ENCODE measurements around a stretch of chr4.

DNA sequence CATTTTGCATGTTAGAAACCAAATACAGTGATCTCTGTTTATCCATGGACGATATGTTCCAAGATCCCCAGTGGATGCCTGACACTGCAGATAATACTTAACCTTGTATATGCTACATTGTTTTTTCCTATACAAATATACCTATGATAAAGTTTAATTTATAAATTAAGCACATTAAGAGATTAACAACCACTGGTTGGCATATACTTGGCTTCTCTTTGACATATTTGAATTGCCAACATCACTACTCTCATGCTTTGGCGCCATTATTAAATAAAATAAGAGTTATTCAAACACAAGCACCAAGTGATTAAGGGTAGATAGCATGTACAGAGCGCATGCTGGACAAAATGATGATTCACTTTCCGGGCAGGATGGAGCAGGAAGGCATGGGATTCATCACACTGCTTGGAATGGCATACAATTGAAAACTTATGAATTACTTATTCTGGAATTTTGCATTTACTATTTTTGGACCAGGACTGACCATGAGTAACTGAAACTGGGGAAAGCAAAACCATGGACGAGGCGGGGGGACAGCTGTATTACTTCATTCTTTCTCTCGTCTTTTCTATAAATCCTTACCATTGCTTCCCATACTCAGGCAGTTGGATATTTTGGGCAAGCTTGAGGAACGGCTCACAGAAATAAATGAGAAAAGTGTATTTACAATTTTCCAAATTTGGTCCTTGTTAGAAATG lies 28.5 kb upstream of the FGF5 start:
- PRO-cap: no peak

DNA sequence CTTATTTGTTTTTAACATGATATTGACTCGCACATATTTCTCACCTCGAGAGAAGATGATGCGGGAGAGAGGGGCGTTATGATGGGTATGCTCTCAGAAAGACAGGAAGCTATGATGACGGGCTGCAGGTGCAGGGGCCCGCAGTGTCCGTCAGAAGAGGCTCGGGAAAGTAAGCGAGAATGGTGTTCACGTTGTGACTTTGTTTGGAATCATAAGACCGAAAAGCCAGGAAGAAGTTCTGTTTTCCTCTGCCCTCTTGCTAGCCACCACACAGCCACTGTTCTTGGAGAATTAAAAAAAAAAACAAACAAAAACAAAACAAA lies 403 bp upstream of the BMP3 start:
- PRO-cap: no peak

DNA sequence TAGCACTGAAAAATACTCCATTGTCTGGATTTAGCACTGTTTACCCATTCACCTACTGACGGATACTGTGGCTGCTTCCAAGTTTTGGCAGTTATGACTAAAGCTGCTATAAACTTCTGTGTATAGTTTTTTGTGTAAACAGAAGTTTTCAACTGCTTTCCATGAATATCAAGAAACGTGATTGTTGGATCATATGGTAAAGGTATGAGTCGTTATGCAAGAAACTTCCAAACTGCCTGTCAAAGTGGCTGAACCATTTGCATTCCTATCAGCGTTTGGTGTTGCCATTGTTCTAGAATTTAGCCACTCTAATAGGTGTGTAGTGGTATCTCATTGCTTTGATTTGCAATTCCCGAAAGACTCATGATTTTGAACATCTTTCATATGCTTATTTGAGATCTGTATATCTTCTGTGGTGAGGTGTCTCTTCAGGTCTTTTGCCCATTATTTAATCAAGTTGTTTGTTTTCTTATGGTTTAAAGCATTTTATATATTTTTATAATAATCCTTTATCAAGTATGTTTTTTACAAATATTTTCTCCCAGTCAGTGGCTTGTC lies 87.8 kb downstream of the BMP3 start:
- PRO-cap: no peak

- PRO-cap: no peak
Observed at GRCh38 chr4:81195779-81196067, 19.3 kb downstream of the PRKG2 start.

DNA sequence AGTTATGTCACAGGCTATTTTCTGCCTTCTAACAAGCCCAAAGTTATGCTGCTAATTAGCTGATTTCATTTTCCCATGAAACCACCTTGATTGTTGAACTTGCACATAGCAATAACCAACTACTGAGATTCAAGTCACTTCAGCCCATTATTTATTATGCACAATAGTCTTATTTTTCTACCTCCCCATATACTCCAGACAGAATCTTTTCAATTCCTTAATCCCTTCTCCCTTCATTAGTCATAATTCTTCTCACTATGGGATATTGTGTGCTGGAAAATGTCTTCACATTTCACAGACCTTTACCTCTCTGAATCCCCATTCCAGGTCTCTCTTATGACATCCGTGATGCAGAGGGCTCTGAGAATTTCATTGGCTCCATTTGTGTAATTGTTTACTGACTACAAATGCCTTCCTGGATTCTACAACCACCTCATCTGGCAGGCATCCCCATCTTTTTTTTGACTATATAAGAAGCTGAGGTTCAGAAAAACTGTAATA lies 9.2 kb downstream of the RASGEF1B start:
- PRO-cap: no peak

- PRO-cap: bidirectional peak, plus-strand start at chr4:81472075, minus-strand start at chr4:81471838
Observed at GRCh38 chr4:81471960-81472754, 450 bp upstream of the RASGEF1B start.

DNA sequence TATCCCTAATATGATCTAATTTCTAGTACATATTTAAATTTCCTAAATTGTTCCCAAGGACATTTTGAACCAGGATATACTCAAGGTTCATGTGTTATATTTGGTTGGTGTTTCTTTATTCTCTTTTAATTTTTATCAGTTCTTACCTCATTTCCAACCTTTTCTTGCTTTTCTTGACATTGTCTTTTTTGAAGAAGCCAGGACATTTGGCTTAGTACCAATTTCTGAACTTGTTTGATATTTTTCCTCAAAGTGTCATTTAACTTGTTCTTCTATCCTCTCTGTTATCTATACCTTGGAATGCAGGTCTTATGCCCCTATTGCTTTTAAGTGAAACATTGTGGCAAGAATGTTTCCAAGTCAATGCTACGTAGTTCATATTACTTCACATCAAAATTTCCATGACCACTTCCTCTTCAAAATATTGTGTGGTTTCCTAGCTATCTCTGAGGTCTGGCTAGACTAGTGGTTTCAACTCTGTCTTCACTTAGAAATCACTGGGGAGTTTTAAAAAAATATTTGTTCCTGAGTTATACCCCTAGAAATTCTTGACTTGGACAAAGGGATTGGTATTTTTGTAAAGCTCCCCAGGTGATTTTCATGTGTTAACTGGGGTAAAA lies 20.1 kb upstream of the RASGEF1B start:
- PRO-cap: no peak

DNA sequence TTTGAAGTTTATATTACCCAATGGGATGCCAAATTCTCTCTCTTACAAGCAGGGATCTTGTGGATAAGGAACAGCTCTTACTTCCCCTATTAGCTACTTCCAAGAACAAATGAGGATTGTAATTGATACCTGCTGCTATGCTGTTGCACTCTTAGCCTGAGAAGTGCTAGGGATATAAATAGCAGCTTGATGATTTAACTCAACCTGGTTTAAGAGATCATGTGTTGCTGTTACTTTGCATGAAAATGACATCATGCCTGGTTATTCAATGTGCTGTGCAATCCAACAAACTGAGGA lies 160.1 kb upstream of the RASGEF1B start:
- PRO-cap: no peak

GRCh38 chr4:82230201-82230855 lies 143.5 kb downstream of the HNRNPD start:
- PRO-cap: no peak

GRCh38 chr4:82371224-82371805 lies 2.5 kb downstream of the HNRNPD start:
- PRO-cap: no peak

- PRO-cap: no peak
Observed at GRCh38 chr4:82380257-82380852, 6.6 kb upstream of the HNRNPD start.

DNA sequence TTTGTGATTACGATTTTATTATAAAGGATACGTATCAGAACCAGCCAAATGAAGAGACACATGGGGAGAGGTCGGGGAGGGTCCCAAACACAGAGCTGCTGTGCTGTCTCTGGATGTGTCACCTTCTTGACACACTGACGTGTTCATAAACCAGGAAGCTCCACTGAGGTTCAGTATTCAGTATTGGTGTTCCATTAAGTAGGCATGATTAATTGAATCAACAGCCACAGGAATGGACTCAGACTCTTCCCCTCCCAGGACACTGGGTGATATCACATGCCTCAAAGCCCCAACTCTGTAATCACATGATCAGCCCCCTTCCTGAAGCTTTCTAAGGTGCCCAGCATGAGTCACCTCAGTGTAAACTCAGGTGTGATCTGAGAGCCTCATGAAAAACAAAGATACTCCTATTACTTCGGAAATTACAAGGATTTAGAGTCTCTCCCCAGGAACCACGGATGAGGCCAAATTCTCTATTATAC lies 21.1 kb upstream of the HNRNPD start:
- PRO-cap: no peak

- PRO-cap: no peak
Observed at GRCh38 chr4:82421849-82422183, 8.4 kb downstream of the HNRNPDL start.

GRCh38 chr4:82782404-82783082 lies 16.1 kb downstream of the SCD5 start:
- PRO-cap: no peak

- PRO-cap: no peak
Observed at GRCh38 chr4:82811687-82812359, 13.2 kb upstream of the SCD5 start.

DNA sequence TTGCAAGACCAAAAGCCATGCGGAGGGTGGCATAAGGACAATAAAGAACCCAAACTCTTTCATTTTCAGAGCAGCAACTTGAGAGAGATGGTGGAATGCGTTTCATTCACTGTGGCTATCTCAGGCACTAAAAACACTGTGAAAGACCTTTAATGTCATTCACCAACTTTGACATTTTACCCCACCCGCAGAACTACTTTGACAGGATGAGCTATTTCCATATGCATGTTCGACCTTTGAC lies 351 bp upstream of the LIN54 start:
- PRO-cap: no peak

DNA sequence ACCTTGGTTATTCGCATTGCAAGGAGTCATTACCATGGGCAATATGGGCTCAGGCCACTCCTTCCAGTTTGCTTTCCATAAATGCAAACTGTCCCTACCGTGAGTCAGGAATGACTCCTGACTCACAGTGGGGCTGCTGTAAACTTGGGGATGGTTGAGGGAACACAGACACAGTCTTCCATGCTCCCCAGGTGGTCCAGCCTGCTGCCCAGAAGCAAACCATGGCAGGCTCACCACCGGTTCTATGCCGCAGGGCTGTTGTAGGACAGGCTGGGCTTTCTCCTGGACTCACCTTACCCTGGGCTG lies 36.1 kb downstream of the COQ2 start:
- PRO-cap: no peak

- PRO-cap: no peak
Observed at GRCh38 chr4:83417489-83417688, 38.2 kb downstream of the HELQ start.

DNA sequence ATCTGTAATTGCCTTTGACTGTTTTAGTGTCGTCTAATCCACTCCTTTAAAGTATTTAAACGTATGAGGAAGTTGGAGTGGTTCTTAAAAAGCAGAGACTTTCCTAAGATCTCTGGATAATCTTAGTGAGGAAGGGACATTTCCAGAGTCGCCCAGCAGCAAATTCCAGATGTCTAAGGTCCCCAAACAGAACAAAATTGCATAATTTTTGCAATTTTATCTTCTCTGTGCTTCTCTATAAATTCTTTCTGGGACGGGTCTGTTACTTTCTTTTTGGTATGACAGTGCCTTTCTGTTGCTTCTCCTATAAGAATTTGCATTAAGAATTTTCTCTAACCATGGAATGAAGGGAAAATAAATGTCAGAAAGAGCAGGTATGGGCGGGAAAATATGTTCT lies 449 bp downstream of the MRPS18C start:
- PRO-cap: no peak

DNA sequence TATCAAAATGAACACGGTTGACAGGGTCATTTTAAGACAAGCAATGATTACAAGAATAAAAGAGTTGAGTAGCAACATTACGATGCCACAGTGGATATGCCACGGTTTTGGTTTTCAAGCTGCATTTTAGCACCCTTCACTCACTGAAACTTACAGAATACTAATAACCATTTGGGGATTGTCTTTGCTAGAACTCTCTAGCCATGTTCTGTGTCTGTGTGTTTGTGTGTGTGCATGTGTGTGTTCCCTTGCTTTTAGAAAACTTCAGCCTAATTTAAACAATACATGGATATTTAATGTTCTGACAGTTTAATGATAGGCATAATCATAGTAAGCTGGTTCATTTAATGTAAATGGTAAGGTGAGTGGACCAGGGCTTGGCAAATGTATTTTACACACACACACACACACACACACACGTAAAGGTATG lies 506 bp upstream of the ABRAXAS1 start:
- PRO-cap: no peak